Islet of Langerhans (tissue), 1 donor: ENCODE measurements around the gene RARRES2.

DNA sequence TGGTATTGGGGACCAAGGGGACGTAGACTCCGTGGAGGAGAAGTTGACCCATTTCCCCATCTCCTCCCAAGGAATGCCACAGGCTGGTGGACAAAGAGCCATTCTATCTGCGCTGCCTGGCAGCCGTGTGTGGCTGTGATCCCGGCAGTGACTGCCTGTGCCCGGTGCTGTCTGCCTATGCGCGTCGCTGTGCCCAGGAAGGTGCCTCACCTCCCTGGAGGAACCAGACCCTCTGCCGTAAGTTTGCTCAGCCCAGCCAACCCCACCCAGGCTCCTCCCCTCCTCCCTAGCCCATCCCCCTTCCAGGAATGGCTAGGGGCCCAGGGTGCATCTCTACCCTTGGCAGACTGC is 10.0 kb upstream of the ZNF467 start:
- RRBS = no CpG with 5 or more reads among the region's 10 CpGs

GRCh38 chr7:149880427-149881448 is 7.0 kb downstream of the ATP6V0E2 start:
- RRBS = no CpG with 5 or more reads among the region's 19 CpGs

DNA sequence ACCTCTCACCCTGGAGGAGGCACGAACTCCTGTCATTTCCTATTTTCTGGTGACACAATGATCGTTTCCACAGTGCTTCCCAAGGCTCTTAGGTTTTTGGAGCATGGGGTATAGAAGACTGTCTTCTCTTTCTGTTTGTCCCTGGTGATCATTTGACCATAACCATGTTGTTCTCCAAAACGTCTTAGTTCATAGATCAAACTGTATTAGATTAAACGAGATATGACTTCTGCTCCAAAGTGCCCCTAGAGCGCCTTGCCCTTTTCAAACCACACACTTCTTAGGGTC is 179.2 kb downstream of the ATP6V0E2 start:
- RRBS = no CpG with 5 or more reads among the region's 5 CpGs

DNA sequence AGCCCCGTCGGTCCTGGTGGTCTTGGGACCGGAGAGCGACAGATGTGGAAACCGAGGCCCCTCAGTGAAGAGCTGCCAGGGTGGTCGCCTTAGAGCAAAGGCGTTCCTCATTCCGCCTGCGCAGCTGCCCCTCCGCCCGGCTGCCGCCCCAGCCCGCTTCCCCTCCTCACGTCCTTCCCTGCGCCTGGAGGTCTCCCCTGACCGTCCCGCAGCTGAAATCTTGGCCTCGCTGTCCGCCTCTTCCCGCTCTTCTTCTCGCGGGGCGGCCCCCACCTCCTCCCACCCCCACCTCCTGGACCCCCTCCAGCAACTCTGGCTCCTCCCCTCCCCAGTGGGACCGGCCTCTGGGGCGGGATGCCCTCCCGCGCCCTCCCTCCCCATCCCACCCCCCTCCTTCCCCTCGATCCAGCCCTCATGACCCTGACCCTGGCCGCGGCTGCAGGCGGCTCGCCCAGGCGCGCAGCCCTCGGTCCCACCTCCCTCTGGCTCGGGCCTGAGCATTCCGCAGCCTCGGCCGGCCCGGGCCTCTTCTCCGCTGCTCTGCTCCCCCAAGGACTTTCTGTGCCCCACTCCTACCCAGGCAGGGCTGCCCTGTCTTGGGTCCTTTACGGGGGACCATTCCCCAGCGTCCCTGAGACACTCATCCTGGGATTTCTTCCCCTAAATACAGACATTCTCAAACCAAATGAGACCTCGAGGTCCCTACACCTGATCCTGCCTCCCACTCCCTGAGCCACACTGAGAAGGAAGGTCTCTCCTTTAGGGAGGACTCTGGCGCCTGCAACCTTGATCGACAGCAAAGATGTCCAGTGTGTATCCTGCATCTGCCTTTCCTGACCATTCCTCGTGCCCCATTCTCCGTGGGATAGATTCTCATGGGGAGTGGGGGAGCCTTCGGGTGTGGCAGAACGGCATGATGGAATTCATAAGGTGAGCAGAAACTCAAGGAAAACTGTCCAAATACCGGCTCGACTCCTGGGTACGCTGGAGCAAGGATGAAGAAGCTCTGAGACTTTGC is at the start of gene RARRES2:
Gene RARRES2, minus strand, starts transcription at position 222 of the 1,018 bp plus-strand sequence.
- RRBS = 75% methylated on average over 4 of the region's 53 CpGs

DNA sequence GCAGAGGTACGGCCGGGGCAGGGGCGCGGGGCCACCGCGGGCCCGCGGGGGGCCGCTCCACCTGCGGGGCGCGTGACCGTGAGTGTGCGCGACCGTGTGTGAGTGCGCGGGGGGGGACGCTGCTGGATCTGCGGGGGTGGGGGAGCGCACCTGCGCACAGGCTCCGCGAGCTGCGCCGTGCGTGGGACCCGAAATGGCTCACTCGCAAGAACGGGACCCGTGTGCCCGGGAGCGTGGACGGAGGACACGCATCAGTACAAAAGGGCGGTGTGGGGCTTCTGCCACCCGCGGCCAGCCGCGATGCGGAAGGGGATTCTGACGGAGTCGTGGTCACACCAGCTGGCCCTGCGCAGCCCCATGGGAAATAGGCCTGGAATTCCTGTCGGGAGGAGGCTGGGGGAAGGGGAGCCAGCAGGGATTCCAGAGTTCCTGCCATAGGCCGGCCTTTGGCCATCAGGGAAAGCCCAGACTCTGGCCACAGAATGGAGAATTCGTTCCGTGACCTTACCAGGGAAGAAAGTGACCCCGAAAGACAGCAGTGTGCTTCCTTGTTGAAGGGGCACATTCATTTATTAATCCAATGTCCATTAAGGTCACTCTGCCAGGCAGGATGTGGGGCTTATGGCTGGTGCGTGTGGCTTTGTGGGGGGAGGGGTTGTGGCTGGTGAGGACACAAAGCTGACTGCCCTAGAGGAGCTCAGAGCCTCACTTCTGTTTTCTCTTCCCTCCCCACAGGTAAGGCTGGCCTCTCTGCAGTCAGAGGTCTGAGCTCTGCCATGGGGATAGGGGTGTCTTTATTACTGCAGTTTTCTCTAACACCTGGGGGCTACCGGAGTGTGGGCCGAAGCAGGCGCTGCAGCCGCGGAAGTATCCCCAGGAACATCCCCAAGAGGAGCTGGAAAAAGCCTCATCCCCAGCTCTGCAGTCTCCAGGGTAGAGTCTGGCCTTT is 588 bp downstream of the REPIN1 start:
- RRBS = 7% methylated on average over 2 of the region's 55 CpGs

DNA sequence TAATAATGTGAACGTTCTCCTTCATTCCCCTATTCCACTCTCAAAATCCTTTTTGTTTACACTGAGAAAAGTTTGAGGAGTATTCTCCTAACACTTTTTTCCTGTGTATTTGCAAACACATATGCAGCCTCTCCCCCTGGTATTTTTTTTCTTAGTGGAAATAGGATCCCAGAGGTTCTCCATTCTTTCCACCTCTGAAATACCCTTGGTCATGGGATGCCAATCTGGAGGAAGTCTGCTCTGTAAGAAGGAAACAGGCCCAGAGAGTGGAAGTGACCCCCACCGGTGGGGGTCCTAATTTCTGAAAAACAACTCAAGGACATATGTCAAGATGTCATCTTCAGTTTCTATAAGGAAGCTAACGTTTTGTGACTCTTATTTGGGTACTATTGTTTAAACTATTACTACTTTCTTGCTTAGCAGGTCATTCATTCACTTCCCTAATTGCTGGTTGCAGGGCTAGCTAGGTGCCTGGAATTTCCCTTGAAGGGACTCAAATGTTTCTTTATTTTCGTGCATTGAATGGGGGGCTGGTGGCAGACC is 2.0 kb upstream of the ZNF775 start:
- RRBS = no CpG with 5 or more reads among the region's 4 CpGs

GRCh38 chr7:150378844-150379201 is 307 bp upstream of the ZNF775 start:
- RRBS = 3% methylated on average over 22 of the region's 42 CpGs

DNA sequence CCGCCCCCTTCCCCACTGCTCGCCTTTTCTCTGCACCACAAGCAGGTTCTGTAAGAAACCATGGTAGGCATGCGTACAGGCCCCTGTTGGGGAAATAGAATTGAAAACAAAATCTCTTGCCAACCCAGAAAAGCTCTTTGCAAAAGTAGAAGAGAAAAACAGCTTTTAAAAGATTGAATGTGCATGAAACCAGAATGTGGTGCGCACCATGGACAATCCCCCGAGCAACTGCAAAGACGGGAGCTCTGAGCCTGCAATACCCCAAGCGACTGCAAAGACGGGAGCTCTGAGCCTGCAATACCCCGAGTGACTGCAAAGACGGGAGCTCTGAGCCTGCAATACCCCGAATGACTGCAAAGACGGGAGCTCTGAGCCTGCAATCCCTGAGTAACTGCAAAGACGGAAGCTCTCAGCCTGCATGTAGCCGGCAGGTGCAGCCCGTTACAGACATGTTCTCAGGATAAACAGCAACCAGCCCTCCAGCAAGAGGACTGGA is 6.1 kb downstream of the ZNF775 start:
- RRBS = no CpG with 5 or more reads among the region's 15 CpGs

DNA sequence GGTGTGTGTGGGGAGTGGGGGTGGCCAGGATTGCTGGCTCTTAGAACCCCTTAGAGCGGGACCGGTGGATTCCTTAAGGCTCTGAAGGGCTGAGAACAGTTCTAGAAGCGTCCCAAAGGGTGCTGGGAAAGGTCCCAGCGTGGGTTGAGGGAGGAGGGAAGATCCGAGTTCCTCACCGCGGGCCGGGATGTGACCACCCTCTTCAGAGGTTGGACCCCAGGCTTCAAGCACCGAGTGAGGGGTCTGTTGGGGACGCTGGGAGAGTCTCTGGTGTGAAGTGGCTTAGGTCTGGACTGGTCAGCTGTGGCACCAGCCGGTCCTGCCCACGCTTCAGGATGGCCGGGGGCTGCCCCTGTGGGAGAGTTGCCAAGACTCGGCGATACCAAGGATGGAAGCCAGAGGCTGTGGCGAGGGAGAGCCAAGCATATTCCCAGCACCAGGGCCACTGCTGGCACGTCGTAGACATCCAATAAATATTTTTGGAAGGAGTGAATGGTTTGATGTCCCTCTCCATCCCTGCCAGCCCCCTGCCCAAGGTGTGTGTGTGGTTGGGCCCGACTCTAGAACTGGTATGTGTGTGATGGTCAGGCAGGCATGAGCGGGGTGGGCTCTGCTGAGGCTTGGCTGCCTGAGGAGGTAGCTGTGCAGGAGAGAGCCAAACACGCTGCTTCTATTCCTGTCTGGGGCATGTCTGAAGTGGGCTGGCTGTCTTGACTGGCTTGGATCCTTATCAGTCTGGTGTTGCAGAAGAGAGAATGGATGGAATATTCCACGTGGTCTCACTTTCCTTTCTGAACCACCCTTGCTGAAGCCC is 7.1 kb upstream of the ENSG00000284691 start:
- RRBS = no CpG with 5 or more reads among the region's 22 CpGs

DNA sequence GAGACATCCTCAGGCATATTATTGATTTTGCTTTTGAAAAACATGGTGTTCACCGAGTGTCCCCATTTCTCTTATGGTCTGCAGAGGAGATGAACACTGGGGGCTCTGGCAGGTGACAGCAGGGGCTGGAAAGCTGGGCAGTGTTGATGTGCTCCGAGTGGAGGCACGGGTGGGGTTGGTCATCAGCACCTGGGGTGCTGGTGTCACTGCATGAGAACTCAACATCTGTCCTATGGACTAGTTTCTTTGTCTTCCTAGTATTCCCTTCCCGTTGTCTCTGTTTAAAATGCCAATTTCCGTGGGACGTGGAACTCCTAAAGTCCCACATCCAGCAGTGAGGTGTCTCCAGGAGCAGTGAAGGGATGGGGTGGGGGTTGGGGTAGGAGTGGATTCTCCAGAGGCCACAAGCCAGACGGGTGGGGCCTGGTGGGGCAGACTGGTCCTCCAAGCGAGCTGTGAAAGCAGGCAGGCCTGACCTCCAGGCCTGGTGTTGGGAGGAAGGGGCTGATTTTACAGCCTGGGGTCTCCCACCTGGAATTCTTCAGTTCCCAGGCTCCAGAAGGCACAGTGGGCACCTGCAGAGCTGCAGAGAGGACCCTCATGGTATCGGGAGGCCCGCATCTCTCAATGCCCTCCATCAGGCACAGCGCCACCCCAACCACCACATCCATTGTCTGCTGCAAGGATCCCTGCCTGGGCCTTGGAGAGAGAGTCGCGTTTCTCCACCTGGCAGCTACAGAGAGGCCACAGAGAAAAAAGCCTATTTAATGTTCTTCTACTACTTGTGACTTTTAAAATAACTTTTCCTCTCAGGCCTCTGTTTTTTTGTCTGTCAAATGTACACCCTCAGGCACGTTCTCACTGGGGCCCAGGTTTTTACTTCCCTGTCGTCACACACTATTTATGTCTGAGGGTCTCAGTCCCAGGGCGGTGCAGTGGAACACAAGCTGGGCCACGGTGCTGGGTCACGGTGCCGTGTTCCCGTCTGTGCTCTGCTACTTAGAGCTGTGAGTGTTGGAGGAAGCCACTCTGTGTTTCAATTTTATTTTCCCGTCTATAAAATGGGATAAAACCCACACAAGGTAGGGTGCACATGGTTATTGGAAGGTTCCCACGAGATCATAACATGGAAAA is 1.7 kb upstream of the ENSG00000284691 start:
- RRBS = no CpG with 5 or more reads among the region's 22 CpGs

GRCh38 chr7:150408659-150409447 is 3.4 kb downstream of the ENSG00000284691 start:
- RRBS = no CpG with 5 or more reads among the region's 12 CpGs

DNA sequence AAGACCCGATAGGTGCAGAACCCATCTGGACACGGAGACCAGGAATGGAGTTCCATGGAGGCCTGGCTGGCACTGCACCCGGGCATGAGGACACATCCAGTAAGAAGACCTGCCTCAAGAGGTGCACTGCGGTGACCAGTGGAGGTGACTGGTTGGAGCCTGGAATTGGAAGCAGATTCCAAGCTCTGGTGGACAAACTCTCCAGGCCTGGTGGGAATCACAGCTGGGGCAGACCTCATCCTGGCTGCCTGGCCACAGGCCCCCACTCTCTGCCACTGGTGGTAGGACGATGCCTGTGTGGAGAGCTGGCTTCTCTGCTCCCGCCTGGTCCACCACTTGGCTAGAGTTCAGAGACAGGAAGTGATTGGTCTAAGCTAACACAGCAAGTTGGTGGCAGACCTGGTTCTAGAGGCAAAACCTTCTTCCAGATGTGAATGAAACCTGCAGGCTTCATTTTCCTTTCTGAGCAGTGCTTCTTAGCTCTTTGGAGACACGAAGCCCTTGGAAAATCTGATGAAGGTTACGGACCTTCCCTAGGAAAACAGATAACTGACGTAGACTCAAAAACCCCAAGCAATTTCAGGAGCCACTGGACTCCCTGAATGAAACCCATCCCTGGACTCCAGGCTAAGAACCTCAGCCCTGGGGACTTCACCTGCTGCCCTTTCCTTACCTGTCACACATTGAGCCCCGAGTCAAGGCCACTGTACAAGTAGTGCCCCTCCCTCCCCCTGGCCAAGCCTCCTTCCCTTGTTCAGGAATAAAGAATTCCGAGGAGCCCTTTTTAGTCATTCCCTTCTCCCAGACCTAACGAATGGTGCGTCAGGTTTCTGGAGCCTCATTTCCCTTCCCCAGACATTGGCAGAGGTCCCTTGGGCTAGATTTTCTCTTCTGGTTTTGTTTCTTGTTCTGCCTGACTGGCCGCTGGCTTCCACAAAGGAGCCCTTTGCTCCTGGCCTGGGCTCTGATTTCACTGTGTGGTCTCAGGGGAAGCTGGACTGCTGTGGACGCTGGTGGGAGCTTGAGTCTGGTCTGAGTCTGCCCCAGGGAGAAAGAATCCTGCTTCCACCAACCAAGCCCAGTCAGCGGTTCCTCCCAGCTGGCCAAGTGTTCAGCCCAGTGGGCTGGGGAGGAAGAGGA is 5.1 kb downstream of the ENSG00000284691 start:
- RRBS = no CpG with 5 or more reads among the region's 16 CpGs

DNA sequence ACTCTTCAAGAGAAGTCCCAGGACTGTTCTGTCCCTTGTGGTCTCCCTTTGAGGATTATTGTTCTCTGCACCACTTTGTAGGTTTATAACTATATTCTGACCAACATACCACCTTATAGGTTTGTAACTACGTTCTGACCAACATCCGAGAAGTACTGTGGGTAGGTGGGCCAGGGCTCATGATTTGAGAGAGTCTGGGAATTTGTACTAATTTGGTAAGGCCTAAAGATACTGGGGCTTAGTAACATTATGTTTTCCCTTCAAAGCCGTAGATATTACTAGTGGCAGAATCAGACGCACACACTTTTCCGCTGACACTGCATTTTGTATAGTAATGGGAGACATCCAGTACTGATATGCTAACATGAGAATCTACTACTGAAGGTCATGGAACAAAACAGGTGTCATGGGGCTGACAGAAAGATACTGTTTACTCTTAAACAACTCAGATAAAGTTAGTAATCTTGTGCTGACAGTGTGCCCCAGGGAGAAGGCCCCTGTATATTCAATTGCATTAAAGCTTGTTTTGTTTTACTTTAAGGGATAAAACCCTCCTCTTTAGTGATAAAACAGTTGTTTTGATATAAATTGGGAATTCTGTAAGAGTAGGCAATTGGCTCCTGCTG is 11.1 kb upstream of the GIMAP7 start:
- RRBS = no CpG with 5 or more reads among the region's 5 CpGs

- RRBS = no CpG with 5 or more reads among the region's 2 CpGs
Observed at GRCh38 chr7:150511087-150511435, 3.6 kb upstream of the GIMAP7 start.

DNA sequence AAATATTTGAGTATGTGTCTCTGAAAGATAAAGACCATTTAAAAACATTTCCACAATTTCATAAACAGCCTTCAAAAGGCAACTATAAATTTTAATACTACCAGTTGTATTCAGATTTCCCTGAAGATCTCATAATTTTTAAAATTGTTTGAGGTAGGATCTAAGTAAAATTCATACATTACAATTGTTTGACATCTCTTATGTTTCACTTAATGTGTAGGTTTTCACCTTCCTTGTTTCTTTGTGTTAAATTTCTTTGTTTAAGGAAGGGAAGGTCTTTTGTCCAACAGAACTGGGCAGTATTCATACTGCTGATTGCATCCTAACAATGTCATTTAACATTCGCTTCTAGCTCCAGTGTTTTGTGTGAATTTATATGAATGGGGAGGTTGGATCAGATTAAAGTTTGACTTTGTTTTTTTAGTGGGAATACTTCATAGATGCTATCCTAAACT is 1.8 kb downstream of the GIMAP7 start:
- RRBS = no CpG with 5 or more reads among the region's 1 CpG

GRCh38 chr7:150721923-150722420 is 5.6 kb downstream of the GIMAP1 start:
- RRBS = no CpG with 5 or more reads among the region's 14 CpGs

GRCh38 chr7:150732000-150732389 is 5.2 kb upstream of the GIMAP5 start:
- RRBS = no CpG with 5 or more reads among the region's 2 CpGs

GRCh38 chr7:150748282-150748785 is 11.1 kb downstream of the GIMAP5 start:
- RRBS = no CpG with 5 or more reads among the region's 5 CpGs

DNA sequence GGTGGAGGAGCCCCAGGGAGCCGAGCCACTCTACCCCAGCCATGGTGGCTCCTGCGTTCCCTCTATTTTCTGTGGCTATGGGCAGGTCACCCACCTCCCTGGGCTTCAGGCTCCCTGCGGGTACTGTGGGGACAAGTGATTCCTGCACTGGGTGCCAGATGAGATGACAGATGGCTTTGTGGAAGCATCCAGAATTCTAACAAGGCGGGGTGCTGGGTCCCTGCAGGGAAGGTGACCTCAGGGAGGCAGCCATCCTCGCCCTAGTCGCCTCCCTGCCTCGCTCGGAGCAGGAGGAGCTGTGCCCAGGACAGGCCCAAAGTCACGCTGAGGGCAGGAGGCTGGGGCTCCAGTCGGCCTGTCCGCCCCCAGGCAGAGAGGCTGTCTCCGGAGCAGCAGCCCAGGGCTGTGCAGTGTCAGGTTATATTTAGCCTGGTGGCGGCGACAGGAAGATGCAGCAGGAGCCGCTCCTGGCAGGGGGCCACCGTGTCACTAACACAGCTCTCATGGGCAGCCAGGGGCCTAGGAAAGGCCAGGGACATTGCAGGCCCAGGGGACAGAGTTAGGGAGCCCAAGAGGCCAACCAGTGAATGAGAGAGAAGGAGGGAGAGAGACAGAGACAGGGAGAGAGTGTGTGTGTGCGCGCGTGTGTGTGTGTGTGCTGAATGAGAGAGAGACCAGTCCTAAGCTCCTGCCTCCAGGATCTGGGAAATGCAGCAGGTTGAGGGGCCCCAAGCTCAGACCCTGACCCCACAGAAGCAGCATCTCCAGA is 13.5 kb downstream of the KCNH2 start:
- RRBS = no CpG with 5 or more reads among the region's 19 CpGs

GRCh38 chr7:150992724-150993247 is 2.0 kb downstream of the NOS3 start:
- RRBS = 28% methylated on average over 3 of the region's 9 CpGs